OCI-LY7 (cell line): ENCODE results near the gene LYRM1.

DNA sequence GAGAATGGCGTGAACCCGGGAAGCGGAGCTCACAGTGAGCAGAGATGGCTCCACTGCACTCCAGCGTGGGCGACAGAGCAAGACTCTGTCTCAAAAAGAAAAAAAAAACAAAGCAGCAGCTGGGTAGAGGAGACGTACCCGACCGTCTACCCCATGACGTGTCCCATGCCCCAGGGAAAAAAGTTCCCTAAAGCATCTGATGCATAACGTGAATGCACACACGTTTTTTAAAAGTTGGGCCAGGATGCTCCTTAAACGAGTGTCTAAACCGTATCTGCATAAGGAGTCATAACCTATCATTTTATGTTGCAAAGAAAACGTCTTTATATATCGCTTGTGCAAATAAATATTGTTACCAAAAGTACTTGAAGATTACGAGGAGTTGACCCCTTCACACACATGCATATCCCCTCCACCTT is 1.5 kb upstream of the SMG1 start:
- PRO-cap = no peak
- RAMPAGE, long total RNA = no peak

GRCh38 chr16:19068220-19068560 is 776 bp downstream of the COQ7 start:
- PRO-cap = bidirectional peak, plus-strand start at chr16:19068254, minus-strand start at chr16:19068147
- RAMPAGE, long total RNA = no peak

DNA sequence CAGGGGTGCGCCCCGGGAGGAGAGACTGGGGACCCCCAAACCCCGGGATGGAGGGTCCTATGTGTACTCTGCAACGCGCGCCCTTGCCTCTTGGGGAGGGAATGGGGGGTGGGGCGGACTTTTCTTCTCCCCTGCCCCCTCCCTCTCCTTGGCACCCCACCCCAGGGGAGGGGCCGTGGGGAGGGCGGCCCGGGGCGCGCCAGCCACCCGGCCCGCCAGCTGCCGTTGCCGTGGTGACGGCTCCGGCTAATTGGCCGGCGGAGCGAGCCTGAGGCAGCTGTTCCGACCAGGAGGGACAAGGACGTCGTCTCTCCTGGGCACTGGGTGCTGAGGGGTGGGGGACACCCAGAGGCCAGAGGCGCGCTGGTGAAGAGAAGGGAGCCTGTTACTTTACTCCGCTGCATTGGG is 780 bp downstream of the SYT17 start:
- PRO-cap = no peak
- RAMPAGE, long total RNA = no peak

DNA sequence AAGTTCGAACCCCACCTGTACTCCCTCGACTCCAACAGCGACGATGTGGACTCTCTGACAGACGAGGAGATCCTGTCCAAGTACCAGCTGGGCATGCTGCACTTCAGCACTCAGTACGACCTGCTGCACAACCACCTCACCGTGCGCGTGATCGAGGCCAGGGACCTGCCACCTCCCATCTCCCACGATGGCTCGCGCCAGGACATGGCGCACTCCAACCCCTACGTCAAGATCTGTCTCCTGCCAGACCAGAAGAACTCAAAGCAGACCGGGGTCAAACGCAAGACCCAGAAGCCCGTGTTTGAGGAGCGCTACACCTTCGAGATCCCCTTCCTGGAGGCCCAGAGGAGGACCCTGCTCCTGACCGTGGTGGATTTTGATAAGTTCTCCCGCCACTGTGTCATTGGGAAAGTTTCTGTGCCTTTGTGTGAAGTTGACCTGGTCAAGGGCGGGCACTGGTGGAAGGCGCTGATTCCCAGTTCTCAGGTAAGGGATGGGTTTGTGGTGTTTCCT is 15.7 kb downstream of the SYT17 start:
- PRO-cap = no peak
- RAMPAGE, long total RNA = no peak

DNA sequence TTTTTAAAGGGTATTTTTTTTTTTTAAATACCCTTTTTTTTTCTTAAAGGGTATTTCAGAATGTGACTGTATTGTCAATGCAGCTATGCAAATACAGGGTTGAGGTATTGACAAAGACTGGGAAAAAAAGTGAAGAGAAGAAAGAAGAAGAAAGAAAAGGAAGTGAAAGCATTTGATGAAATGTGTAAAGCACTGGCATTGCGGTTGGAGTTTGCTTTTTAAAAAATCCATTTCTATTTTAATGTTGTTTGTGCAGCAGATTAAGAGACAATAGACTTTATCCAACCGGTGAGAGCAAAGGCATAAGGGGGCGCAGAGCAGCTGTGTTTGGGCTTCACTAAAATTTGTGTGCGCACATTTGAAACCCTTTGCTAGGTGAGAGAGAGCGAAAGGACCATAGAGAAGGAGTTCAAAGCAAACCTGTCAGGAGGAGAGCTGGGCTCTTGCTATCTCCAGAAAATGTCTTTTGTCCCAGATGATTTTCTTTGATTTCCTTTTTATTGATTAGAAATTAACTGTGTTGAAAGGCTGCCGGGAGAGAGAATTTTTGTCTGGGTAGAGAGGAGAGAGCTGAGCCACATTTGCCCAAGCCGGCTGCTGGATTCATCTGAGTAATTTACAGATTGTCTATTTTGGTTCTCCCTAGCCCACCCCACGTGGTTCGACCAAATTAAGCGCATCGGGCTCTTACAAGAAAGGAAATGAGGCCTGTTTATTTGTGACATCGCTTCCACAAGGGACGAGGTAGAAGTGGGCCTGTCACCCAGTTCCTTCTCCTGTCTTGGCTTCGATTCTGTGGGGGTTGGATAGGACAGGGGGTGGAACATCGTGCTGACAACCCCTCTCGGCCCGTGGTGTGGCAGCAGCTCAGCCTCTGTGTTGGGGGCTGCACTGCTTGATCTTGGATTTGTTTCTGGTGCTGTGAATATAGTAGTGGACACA is 42.7 kb downstream of the SYT17 start:
- PRO-cap = bidirectional peak, plus-strand start at position 716 of the sequence, minus-strand start at position 609 of the sequence
- RAMPAGE, long total RNA = start-site peak on the plus strand centred at position 378 of the sequence, 55 bp wide, 30 and 7 reads in 2 replicates; start-site peak on the plus strand centred at position 751 of the sequence, 49 bp wide, 22 and 10 reads in 2 replicates

DNA sequence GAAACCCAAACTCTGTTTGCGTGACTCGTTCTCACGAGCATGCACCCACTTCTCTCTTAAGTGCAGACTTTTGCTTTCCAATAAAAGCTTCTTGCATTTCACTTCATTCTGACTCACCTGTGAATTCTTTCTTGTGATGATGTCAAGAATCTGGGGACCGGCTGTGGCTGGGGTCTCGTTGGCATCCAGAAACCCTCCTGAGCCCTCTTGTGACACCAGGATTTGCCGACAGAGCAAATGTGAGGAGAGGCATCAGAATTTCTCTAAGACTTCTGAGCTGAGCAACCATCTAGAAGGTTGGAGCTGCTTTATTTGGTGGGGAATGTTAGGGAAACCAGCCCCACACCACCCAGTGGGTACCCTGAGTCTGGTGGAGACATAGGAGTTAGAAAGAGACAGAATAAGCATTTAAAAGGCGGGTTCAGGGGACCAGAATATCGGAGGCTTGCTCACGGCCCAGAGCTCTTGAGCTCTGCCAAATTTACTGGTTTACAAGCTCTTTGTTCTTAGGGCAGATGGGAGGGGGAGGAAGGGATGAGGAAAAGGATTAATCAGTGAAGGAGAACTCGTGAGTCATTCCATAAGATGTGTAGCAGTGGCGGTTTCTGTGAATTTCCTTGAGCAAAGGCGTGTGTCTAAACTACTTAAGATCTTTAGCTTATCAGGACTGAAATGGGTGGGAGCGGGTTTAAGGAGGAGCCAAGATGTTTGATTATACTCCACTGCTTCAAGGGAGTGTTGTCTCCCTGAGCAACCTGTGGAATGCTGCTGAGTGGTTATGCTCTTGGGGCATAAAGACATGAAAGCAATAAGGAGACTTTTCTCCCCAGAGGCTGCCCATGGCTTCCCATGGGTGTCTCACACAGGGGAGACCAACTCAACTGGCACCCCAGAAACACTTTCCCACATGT is 24.2 kb upstream of the TMC5 start:
- PRO-cap = no peak
- RAMPAGE, long total RNA = no peak

- PRO-cap = no peak
- RAMPAGE, long total RNA = no peak
These were observed 26.4 kb downstream of the TMC5 start for GRCh38 chr16:19444024-19444519.

- PRO-cap = no peak
- RAMPAGE, long total RNA = no peak
These were observed 33.9 kb downstream of the TMC5 start for GRCh38 chr16:19451647-19451871.

DNA sequence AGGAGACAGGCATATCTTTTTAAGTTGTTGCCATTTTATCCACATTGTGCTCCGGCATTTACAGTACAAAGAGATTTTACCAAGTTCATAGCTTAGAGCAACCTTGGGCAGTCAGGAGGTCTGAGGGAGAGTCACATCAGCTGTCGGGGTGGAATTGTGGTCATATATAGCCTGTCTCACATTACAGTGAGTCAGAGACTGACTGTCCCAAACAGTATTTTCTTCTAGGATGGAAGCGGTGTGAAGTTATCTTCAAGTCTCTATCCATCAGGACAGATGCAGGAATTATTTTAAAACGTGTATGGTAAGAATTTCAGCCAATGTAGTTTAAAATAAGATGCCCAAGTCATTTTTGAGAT is 53.0 kb downstream of the GPRC5B start:
- PRO-cap = no peak
- RAMPAGE, long total RNA = no peak

GRCh38 chr16:20424239-20424868 is 15.0 kb downstream of the ACSM5 start:
- PRO-cap = no peak
- RAMPAGE, long total RNA = no peak

- PRO-cap = no peak
- RAMPAGE, long total RNA = no peak
These were observed 5.1 kb downstream of the THUMPD1 start for GRCh38 chr16:20736225-20737274.

- PRO-cap = bidirectional peak, plus-strand start at chr16:20900892, minus-strand start at chr16:20900358
- RAMPAGE, long total RNA = start-site peak on the plus strand at chr16:20900750-20900892, 61 and 18 reads in 2 replicates
These were observed at the start of gene LYRM1 for GRCh38 chr16:20900195-20900963. TSS of gene LYRM1 (plus strand) at chr16:20900771.

- PRO-cap = no peak
- RAMPAGE, long total RNA = no peak
These were observed 5.0 kb downstream of the LYRM1 start for GRCh38 chr16:20905571-20905947.

DNA sequence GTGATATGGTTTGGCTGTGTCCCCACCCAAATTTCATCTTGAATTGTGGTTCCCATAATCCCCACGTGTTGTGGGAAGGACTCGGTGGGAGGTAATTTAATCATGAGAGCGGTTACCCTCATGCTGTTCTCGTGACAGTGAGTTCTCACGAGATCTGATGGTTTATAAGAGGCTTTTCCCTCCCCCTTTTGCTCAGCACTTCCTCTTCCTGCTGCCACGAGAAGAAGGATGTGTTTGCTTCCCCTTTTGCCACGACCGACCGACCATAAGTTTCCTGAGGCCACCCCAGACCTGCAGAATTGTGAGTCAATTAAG is 34.5 kb downstream of the DNAH3 start:
- PRO-cap = bidirectional peak, plus-strand start at position 233 of the sequence, minus-strand start at position 139 of the sequence
- RAMPAGE, long total RNA = no peak

- PRO-cap = no peak
- RAMPAGE, long total RNA = no peak
These were observed 1.8 kb downstream of the ANKS4B start for GRCh38 chr16:21235162-21235747.

DNA sequence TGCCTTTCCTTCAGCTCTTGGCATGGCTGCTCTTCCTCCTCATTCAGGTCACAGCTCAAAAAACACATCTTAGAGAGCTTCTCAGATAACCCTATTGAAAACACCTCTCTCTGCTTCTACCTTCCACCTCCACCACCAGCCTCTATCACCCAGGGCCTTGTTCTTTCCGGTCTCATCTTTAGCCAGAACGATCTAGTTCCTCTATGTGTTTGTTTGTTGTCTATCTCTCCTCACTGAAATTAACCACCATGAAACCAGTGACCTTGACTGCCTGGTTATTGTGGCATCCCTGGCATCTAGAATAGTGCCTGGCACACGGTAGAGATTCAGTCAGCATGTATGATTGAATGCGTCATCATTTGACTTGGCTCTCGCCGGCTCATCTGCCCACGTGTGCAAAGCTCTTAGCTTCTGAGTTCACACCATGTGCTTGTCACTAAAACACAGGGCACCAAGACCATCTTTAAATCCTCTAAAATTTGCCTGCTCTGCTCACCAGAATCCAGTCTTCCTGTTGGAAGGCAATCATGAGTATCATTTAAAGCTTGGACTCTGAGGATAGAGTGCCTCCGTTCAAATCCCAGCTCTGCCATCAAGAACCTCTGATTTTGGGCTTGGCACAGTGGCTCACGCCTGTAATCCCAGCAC is 12.6 kb downstream of the CRYM start:
- PRO-cap = no peak
- RAMPAGE, long total RNA = no peak

DNA sequence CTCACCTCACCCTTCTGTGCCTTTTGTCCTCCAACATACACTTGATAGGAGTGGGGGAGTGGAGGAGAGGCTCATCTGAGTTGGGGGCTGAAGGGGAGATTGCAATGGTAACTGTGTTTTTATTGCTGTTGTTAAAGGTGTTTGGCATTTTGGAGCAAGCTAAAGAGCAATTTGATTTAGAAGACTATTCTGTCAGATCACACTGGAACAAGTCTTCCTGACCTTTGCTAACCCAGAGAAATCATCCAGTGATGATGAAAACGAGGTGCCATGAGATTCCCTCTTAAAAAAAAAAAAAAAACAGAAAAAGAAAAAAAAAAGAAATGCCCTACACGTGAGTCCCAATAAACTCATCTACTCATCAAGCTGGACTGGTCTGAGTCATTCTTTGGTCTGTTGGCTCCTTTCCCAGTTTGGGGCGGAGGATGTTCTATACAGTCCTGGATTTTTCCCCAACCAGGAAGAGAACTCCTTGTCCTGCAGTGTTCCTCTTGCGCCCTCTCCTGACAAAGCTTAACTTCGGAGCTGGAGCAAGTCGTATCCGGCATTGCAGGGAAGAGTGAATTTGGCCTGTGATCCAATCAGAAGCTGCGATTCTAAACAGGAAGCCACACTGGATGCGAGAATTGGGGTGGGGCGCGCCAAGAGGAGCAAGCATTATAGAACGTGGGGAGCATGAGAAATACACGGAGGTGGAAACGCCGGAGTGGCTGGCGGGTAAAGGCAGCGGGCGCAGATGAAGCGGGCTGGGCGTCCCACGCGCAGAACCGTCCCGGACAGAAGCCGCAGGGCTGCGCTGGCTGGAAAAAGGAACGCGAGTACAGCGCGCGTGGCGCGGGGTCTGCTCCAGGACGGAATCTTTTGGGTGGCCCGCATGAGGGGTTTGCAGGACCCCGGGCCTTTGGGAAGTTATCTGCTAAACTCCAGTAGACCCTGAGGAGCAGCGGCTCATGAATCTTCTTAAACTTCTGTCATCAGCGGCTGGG is 22.4 kb upstream of the CRYM start:
- PRO-cap = bidirectional peak, plus-strand start at position 622 of the sequence, minus-strand start at position 469 of the sequence
- RAMPAGE, long total RNA = start-site peak on the plus strand centred at position 627 of the sequence, 85 bp wide, 82 and 17 reads in 2 replicates

DNA sequence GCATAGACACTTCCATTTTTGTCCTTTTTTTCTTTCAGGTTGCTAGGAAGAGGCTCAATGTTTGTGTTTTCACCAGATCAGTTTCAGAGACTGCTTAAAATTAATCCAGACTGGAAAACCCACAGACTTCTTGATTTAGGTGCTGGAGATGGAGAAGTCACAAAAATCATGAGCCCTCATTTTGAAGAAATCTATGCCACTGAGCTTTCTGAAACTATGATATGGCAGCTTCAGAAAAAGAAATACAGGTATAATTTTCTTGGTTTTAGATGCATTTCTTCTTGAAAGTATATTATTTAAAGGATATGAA is 18.4 kb downstream of the METTL9 start:
- PRO-cap = no peak
- RAMPAGE, long total RNA = no peak

DNA sequence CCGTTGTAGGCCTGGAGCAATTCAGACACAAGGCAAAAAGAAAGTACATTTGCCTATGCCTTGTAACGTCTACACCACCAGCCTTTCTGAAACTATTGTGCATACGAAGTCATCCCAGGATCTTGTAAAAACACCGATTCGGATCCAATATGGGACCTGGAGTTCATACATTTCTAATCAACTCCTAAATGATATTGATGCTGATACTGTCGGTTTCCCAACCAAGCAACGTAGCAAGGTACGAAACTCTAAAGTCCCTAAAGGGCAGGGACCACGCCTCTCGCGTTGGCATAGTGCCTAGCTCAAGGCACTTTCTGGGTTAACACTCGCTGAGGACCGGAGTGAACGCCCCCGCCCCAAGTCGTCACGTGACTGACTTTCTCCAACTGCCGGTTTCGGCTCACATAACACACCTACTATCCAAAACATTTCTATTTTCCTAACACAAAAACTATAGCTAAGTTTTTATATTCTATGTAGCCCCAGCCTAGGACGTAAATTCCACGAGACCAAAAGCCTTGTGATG is 853 bp upstream of the UQCRC2 start:
- PRO-cap = no peak
- RAMPAGE, long total RNA = no peak

DNA sequence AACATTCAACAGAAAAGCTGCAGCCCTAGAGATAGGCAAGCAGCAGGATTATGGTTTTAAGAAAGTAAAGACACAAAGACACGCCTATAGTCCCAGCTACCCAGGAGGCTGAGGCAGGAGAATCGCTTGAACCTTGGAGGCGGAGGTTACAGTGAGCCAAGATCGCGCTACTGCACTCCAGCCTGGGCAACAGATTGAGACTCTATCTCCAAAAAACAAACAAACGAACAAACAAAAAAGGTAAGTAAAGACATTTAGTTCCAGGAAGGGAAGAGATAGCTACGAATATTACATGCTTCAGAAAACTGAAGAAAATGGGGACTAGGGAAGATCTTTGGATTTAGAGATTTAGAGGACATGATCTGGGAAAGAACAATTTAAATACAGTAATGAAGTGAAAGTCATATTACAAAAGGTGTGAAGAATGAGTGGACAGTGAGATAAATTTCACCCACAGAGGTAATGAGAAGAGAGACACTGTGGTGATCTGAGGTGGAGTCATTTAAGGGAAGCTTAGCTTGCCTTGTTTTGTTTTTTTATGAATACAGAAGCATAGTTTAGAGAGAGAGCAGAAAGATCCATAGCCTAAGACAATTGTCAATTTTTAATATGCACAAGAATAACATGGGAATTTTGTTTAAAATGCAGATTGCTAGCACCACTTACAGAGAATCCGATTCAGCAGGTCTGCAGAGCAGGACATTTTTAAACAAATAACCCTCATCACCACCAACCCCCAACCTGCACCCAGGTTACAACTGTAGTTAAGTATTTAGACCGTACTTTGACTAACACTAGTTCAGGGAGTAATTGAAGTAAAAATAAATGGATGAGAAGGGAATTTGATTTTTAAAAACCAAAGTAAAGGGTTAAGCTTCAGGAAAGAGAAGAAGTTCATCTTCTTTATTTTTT is 33.1 kb downstream of the MOSMO start:
- PRO-cap = no peak
- RAMPAGE, long total RNA = no peak